Calu3 (cell line): ENCODE results near the genes SRSF6 and OSER1.

DNA sequence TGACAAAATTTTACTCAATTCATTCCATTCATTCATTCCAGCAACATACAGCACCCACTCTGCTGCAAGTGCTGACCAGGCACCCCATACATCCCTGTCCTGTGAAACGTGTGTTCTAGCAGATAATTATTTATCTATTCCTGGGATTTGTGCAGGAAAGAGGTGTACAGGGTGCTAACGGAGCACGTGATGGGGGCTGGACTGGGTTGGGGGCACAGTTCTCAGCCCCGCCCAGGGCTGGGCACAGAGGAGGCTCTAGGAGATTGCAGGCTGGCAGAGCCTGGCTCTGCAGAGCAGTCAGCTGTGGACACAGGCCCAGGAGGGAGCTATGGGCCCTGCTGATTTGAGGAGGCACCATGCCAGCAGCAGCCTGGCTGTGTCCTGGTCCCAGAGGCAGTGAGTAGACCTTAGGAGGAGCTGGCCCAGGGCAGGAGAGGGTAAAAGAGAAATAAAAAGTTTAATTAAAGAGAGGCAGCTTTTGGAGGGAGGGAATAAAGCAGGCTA lies 19.4 kb downstream of the MAFB start:
- PRO-cap: no peak

DNA sequence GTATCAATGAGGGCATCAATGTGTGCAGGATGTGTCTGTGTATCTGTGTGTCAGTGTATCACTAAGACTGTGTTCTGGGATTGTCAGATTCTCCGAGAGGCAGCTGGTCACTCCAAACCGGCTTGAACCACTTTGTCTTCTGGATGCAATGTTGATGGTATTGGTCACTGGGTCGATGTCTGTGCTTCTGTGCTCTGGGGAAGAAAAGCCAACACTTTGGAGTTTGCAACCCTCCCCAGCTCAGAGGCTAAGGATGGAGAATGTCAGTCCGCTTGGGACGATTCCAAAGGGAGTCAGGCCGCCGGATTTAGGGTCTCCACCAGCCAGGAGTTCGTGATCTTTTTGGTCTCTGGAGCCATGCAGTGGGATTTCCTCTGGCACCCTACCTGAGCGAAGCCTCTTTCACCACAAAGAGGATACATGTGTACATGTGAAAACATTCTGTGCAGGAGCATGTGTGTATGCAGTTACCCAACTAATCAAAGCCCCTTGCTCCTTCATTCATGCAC lies 5.1 kb downstream of the MAFB start:
- PRO-cap: no peak

- PRO-cap: no peak
Measured at GRCh38 chr20:40686261-40686978, 2.6 kb downstream of the MAFB start.

DNA sequence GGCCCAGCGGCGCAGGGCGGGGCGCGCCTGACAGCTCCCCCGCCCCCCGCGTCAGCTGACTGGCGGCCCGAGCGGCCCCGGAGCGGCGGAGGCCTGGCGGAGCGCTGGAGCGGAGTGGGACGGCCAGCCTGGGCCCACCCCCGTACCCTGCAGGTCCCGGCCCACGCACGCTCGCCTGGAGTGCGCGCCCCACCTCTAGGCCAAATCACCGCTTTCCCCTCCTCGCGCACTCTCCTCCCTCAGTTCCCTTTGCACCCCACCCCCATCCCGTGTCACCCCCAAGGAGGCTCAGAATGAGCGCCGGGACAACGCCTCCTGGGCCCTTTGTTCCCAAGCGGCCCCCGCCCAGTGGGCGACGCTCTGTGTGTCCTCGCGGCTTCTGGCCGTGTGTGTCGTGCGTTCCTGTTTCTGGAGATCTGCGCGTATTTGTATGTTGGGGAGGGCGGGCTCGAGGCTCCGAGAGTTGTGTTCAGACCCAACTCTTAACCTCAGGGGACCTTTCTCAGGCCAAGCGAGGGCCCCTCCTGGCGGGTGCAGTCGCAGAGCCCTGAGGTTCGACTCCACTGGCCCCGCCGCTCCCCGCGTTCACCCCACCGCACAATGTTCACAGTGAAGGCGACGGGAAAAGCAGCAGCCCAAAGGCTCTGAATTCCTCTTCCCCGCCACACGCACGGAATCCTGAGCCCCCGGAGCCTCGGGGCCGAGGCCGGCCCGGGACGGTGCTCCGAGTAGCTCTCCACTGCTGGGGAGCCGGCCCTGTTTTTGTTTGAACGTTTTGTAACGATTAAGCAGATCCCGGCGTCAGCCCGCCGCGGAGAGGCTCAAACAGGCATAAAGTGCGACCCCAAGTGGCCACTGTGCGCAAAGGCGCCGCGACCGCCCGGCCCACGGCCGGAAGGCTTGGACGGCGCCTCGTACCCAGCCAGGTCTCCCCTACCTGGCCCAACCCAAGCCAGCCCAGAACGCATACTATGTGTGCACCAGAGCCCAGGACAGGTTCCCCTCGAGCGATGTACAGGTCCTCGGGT lies 618 bp upstream of the MAFB start:
- PRO-cap: bidirectional peak, plus-strand start at position 59 of the sequence, minus-strand start outside the sequence; unidirectional peak, minus-strand start at position 764 of the sequence

DNA sequence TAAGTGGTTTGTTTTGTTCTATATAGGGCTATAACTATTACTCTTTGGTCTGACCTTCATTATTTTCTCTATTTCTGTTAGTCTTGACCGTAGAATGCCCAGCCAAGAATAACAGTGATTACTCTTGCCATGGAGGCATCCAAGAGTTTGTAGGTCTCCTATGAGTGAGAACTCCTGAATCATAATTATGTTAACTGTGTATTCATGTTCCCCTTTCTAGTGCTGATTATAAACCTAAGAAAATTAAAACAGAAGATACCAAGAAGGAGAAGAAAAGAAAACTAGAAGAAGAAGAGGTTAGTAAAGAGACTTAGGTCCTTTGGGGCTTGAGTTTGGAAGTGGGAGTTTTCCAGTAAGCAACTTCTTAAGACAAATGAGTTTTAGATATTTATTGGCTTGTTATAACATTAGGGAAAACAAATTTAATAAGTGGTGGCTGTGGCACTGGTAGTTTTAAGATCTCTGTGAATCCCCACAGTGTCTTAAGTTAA lies 52.4 kb downstream of the TOP1 start:
- PRO-cap: no peak

GRCh38 chr20:41276280-41276913 lies 41.1 kb downstream of the ZHX3 start:
- PRO-cap: no peak

DNA sequence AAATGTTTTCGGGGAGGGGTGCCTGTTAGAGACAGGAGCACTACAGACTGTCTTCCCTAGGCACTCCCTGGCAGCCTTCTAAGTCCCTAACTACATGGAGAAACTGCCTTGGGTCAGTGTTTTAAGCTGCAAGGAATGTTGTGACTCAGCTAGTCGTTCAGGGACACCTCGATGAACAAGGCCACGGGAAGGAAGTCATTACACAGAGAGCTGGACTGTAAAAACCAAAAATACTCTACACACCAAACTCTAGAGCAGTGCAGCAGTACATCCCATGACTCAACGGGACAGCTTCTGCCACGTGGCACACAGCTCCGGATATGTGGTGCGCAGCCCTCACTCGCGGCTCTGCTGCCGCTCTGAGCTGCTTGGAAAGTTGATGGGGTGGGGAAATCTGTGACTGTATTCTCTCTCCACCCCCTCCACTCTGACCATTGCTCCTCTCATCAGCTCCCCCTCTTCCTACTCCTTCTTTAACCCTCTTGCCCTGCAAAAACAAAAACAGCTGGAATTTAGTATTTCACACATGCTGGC lies 11.1 kb upstream of the LPIN3 start:
- PRO-cap: bidirectional peak, plus-strand start at position 339 of the sequence, minus-strand start at position 74 of the sequence

DNA sequence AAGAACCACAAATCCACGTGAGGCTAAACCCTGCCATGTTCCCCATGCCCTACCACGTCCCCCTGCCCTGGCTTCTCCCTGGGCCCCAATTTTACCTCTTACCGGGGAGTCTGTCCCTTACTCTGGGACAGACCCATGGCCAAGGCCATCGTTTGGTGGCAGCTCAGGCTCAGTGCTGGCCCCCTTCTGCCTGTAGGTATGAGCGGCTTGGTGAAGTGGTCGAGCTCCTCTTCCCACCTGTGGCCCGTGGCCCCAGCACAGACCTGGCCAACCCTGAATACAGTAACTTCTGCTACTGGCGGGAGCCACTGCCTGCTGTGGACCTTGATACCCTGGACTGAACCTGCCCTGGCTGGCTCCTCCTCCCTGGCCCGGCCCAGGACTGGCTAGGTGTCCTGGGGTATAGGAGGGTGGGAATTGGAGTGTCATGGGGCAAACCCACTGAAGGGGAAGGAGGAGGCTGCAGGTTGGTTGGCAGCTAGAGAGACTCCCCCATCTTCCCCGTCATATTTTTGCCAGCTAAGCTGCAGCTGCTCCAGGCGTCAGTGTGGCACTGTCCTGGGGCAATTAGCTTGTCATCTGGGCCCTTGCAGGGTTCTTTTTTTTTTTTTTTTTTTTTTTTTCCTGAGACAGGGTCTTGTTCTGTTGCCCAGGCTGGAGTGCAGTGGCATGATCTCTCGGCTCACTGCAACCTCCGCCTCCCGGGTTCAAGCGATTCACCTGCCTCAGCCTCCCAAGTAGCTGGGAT lies 7.9 kb downstream of the EMILIN3 start:
- PRO-cap: no peak

- PRO-cap: no peak
Measured at GRCh38 chr20:41484199-41484736, 117.7 kb upstream of the EMILIN3 start.

GRCh38 chr20:41532921-41533741 lies 85.0 kb downstream of the CHD6 start:
- PRO-cap: no peak

- PRO-cap: no peak
Measured at GRCh38 chr20:41616888-41617256, 1.3 kb downstream of the CHD6 start.

GRCh38 chr20:43457334-43457946 lies at the start of gene SRSF6:
Gene SRSF6, plus strand, starts transcription at chr20:43457896.
- PRO-cap: bidirectional peak, plus-strand start at chr20:43457582, minus-strand start at chr20:43457420; bidirectional peak, plus-strand start at chr20:43457896, minus-strand start at chr20:43457788

GRCh38 chr20:43457947-43458179 lies 167 bp downstream of the SRSF6 start:
- PRO-cap: no peak

DNA sequence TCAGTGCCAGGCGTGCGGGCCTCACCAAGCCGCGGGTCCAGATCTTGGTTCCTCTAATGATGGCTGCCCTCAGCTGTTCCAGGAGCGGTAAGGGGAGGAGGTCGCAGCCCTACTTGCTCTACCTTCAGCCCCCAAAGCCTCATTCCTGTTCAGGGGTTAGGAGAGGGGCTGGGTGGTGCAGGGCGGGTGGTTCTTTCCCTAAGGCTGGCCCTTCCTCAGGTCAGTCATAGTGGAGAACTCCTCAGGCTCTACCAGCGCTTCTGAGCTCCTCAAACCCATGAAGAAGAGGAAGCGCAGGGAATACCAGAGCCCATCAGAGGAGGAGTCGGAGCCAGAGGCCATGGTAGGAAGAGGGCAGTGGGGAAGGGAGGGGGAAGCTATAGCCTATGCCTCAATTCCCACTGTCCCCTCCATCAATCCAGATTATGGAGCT lies 7.6 kb downstream of the L3MBTL1 start:
- PRO-cap: no peak

- PRO-cap: no peak
Measured at GRCh38 chr20:43556361-43557157, 2.3 kb upstream of the SGK2 start.

- PRO-cap: no peak
Measured at GRCh38 chr20:43583785-43584248, 6.9 kb upstream of the IFT52 start.

DNA sequence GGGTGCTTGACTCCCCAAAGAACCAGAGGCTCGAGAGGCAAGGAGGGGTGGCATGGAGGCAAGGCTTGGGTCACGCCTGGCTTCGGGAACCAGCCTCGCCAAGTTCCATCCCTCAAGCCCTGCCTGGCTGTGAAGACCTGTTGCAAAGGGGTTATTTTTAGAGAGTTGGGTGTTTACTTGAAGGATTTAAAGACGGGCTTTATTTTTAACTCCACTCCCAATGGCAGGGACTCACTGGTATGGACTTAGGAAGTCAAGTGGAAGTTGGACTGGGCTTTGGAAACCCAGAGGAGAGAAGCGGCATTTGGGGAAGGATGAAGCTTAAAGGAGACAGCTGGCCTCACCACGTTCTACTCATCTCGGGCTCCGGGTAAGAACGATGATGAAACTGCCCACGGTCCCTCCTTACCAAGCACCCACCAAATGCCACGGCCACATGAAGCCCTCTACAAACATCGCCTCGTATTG lies 43.0 kb downstream of the JPH2 start:
- PRO-cap: no peak

- PRO-cap: no peak
Measured at GRCh38 chr20:44166042-44167025, 20.7 kb downstream of the JPH2 start.

GRCh38 chr20:44207819-44208576 lies 2.6 kb downstream of the OSER1 start:
- PRO-cap: no peak

DNA sequence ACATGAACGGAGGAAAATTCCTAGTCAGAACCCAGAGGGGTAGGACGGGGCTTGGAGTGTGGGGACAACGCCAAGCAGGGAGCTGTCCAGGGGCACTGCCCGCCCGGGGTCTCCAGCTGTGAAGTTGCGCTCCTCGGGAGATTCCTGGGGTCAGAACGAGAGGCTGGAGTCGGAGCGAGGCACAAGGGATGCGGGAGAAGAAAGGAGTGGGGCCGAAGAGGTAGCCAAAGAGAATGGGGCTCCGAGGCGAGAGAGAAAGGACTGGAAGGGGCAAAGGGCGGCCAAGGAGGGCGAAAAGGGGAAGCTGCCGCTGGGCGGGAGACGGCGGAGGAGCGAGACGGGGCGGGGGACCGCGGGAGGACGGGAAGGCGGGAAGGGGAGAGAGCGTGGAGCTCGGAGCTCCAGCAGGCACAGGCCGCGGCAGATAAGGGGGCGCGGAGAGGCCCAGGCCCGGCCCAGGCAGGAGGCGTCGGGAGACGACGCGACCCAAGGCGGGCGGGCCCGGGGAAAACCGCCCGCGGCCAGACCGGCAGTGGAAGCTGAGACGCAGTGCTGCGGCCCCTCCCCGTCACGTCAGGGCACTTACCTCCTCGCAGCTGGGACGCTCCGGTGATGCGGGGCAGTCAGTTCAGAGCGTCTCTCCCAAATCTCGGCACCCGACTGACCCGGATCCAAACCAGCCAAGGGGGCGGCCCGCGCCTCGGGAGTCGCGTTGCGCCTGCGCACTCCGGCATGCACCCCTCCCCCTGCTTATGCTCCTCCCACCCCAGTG lies at the start of gene OSER1:
Gene OSER1, minus strand, starts transcription at position 662 of the 772 bp plus-strand sequence.
- PRO-cap: bidirectional peak, plus-strand start outside the sequence, minus-strand start at position 662 of the sequence